Kidney (tissue), 2 donors: ENCODE measurements around a stretch of chr13.

GRCh38 chr13:28430992-28431466, 63.9 kb downstream of the FLT1 start:
- PRO-cap: no peak
- RRBS: no CpG with 5 or more reads among the region's 7 CpGs

GRCh38 chr13:28531939-28532363, 37.0 kb upstream of the FLT1 start:
- PRO-cap: no peak
- RRBS: no CpG with 5 or more reads among the region's 19 CpGs

DNA sequence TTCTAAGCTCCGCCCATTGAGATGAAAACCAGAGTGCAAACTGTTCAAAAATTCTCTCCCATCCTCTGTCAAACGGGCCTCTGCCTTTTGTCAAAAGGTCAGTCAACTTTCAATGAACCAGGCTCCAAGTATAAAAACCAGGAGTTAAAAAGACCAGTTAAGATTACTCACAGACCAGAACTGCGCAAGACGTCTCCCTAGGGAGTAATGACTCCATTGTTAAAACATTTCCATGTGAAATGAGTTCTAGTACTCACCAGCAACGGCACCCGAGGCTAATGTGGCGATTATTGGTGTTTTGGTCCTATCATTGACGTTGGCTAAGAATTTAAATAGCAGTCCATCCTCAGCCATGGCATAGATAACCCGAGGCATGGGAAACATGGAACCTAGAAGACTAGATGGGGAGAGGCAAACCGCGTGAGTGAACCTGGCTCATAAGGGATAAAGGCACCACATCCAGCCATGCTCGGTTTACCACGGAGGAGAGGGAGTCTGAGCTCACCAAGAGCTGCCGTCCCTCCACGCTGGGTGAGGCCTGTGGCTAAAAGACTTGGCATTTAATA, 73.3 kb downstream of the SLC7A1 start:
- PRO-cap: no peak
- RRBS: no CpG with 5 or more reads among the region's 15 CpGs

- PRO-cap: no peak
- RRBS: no CpG with 5 or more reads among the region's 7 CpGs
Observed at GRCh38 chr13:29543476-29543964, 52.0 kb downstream of the SLC7A1 start.

GRCh38 chr13:29810365-29811063, 39.9 kb downstream of the UBL3 start:
- PRO-cap: no peak
- RRBS: no CpG with 5 or more reads among the region's 4 CpGs

DNA sequence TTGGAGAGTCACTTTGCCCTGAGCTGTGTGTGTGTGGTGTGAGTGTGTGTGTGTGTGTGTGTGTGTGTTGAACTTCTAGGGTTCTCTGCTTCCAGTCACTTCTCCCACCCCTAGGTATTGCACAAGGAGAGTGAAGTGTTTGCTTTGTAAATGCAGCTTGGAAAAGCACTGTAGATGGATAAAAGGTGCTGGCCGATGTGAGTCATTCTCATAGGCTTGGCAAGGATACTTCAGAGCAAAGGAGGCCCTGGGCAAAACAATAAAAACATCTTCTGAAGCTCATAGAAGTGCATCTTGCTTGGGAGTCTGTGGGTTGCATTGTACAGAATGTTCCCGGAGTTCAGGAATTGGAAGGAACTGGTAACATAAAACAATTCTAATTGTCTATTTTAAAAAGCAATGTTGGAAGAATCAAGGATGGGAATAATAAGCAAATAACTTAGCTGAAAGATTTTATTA, 181.6 kb downstream of the KATNAL1 start:
- PRO-cap: no peak
- RRBS: no CpG with 5 or more reads among the region's 2 CpGs

GRCh38 chr13:30132504-30132912, 174.8 kb downstream of the KATNAL1 start:
- PRO-cap: unidirectional peak, plus-strand start at chr13:30132855
- RRBS: no CpG with 5 or more reads among the region's 14 CpGs

DNA sequence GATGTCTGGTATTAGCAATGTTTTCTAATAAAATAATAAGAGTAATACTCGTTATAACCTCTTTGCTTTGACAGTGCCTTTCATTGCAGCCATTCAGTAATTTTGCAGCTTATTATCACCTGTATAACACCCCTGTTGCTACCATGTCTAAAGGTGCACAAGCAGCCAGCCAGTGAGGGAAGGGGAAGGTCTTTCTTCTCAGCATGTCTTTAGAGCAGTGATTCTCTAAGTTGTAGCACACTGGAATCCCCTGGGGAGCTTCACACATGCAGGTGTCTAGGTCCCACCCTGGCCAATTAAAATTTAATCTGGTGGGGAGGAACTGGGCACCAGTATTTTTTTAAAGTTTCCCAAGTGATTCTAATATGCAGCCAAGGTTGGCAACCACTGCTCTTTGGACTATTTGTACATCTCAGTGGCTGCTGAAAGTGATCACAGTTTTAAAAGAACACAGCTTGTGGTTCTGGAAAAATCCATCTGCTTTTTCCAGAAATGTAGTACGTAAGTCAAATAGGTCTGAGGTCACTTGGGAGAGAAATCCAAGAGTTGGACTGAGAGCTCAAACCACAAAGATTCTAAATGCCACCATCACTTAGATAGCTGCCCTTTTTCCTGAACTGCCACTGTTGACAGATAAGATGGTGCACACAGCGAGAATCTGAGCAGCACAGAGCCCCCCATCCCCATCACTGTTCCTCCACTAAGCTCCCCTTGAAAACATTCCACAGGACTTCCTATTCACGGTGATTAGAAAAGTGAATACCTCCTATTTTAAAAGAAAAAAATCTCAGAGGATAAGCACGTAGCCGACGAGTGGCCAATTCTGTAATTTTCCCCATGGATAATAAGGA, 10.7 kb upstream of the KATNAL1 start:
- PRO-cap: no peak
- RRBS: no CpG with 5 or more reads among the region's 7 CpGs

DNA sequence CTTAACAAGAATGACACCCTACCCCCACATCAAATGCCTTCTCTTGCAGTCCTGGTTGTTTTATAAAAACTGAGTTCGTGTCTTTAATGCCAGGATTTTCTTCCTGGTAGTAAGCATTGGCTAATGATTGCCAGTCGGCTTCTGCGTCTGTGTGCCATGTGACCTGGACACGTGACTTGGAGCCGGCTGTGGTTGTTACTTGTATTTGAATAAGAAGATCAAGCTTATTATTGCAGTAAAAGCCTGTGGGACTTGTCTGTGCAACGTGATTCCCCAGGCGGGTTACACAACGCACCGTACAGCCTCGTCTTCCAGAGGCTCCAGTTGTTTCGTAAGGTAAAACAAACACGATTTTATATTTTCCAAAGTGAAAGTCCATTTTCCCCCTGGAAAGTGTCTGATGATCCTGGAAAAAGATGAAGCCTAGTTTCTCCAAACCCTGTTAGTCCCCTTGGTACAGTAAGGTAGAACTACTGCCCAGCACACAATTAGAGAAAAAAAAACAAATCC, 26.8 kb upstream of the UBE2L5 start:
- PRO-cap: bidirectional peak, plus-strand start at position 235 of the sequence, minus-strand start at position 102 of the sequence
- RRBS: no CpG with 5 or more reads among the region's 12 CpGs

- PRO-cap: bidirectional peak, plus-strand start at chr13:30421661, minus-strand start at chr13:30421814; bidirectional peak, plus-strand start at chr13:30422375, minus-strand start at chr13:30422228
- RRBS: 1% methylated on average over 6 of the region's 64 CpGs
Observed at GRCh38 chr13:30421503-30422333, 575 bp upstream of the UBE2L5 start.

GRCh38 chr13:30422598-30423062, 337 bp downstream of the UBE2L5 start:
- PRO-cap: no peak
- RRBS: no CpG with 5 or more reads among the region's 9 CpGs

GRCh38 chr13:30465287-30465590, 497 bp downstream of the HMGB1 start:
- PRO-cap: no peak
- RRBS: 1% methylated on average over 36 of the region's 53 CpGs

DNA sequence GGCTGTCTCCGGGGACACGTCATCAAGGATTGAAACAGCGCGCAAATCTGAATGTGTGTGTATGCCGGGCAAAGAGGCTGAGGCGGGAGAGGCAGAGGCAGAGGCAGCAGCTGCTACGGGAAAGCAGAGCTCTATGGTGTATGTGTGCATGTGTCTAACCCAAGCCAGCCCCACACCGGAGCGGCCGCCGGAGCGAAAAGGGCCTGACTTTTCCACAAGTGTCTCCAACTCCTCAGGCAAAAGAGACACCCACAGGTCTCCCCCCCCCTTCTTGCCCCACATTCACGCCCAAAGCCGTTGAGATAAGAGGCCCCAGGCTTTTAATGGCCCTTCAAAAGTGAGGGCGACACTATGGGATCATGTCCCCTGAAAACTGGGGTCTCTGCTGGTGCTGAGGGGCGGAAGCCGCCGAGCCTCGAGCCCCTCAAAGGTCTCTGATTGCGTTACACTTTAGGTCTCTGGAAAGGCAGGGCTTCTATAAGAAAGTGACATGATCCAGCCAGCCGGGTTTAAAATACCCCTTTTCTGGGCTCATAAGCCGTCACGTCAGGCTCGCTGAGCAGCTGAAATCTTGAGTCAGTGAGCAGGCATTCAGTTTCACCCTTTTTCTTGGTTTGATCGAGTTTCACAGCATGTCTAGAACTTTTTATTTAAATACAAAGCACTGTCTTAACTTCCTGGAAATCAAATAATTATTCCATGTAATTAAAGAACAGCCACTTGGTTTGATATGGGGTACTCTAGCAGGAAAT, 478 bp upstream of the HMGB1 start:
- PRO-cap: bidirectional peak, plus-strand start at position 71 of the sequence, minus-strand start outside the sequence
- RRBS: 3% methylated on average over 5 of the region's 25 CpGs

DNA sequence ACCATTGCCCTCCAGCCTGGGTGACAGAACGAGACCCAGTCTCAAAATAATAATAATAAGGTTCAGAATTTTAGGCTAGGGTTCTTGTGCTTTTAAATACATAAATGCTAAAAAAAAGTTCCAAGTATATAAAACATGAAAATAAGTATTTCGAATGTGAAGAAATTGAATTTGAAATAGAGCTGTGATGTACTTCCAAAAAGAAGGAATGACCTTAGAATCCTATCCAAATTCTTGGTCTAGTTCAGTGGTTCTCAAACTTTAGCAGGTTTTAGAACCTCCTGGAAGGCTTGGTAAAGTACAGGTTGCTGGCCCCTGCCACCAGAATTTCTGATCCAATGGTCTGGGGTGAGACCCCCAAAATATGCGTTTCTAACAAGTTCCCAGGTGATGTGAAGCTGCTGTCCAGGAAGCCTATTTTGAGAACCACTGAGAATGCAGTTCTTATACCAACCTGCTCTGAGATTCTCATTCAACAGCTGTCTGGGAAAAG, 51.2 kb upstream of the HMGB1 start:
- PRO-cap: no peak
- RRBS: no CpG with 5 or more reads among the region's 3 CpGs

DNA sequence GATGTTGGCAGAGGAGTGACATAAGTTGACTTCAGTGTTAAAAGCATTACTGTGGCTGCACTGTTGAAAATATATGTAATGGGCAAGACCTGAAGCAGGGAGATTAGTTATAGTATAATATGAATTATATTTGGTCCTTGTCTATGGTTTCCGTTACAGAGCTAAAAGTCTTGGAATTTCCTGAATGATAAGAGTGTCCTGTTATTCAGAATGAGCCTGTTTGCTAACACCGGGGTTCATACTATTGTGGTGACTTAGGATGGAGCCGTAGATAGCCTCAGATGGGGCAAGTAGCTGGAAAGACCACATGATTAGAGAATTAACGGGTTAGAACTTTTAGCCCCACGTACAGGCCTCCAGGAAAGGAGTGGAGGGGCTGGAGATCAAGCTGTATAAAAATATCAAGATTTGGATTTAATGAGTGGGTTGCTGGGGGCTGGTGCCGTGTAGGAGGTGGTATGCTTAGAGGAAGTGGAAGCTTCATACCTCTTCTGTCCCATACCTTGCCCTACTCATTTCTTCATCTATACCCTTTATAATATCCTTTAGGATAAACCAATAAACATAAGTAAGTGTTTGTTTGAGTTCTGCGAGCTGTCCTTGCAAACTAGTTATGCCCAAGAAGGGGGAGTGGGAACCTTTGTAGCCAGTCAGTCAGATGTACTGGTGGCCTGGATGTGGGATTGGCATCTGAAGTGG, 5.8 kb downstream of the USPL1 start:
- PRO-cap: no peak
- RRBS: no CpG with 5 or more reads among the region's 7 CpGs

DNA sequence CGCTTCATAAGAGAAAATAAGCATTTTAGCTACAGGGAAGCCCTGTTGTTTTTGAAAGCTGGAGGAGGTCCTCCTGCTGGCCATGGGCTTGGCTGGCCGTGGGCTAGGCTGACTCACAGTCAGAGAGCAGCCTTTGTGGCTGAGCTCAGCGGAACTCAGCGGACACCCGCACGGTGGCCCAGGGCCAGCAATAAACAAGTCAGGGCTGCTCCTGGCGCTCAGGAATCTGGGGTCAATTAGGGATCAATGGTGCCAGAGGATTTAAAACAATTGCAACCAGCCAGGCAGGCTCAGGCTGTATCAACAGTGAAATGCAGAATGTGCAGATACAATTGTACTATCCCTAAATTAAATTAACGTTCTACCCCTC, 57.3 kb downstream of the ALOX5AP start:
- PRO-cap: no peak
- RRBS: no CpG with 5 or more reads among the region's 8 CpGs

GRCh38 chr13:31090971-31091579, 70.6 kb downstream of the HSPH1 start:
- PRO-cap: no peak
- RRBS: 17% methylated on average over 3 of the region's 14 CpGs

DNA sequence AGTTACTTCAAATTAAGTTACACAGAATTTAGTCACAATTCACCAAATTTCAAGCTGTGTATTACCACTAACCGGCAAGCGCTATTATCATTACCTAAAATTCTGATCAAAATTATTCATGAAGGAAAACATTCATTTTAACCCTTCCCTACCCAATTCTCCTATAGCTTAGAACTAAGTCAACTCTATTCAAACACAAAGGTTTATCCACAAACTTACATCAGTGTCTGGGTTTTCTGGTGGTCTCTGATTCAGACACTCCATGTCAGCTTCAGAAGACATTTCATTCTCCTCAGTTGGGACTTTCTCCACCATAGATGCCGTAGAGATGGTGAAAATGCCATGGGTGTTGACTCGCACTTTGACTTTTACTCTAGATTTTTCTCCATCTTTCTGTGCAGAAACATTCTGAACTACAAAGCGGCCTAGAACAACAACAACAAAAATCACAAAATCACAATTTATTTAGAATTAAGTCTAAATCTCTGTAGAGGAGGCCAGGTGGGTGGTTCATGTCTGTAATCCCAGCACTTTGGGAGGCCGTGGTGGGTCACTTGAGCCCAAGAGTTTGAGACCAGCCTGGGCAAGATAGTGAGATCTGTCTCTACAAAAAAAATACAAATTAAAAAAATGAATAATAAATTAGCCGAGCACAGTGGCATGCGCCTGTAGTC, 16.2 kb downstream of the HSPH1 start:
- PRO-cap: no peak
- RRBS: no CpG with 5 or more reads among the region's 8 CpGs

DNA sequence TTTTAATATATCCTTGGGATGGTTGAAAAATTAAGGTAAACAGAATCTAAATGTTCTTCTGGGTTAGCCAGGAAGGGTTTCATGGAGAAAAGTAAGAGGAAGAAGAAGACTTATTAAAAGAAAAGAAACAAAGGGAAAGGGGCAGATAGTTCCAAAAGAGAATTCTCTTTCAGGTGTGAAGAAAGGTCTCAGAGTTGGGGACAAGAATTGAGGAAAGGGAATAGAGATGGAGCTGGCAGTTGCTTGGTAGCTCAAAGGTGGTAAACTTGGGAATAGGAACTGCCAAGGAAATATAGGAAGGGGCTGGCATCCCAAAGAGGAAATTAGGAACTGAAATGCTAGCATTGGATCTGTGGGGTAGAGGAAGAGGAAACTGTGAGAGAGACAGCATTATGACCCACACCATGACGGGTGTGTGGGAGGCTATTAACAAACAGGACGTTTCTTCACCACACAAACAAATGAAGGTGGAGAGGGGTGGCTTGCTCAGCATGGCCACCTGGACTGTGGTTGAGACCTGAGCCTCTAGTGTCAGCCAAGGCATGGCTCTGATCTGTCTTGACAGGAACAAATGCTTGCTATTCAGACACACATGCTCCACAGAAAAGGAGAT, 178.0 kb downstream of the B3GLCT start:
- PRO-cap: no peak
- RRBS: no CpG with 5 or more reads among the region's 2 CpGs

DNA sequence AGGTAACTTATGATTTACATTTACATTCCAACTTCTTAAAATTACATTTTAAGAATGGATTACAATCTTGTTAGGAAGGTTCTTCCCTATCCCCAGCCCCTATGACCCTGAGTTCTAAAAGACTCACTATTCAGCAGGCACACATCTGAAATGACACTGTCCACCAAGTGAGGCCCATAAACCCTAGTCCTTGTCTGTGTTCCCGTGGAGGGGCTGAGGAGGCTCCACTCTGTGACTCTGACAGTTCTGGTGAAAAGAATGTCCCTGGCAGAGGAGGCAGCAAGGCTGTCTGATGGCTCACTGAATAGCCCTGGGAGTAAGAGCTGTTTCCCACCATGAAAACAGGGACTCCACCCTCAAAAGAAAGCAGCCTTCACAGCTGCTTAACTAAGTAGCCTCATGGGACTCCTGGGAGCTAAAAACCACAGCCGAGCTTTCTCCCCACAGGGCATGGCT, 135.3 kb upstream of the FRY start:
- PRO-cap: no peak
- RRBS: no CpG with 5 or more reads among the region's 2 CpGs